Skin of body (tissue), 2 donors: ENCODE measurements around a stretch of chrX.

- RAMPAGE, long total RNA = no peak
Measured at GRCh38 chrX:262515-263040, 18.6 kb upstream of the PLCXD1 start.

- RAMPAGE, long total RNA = no peak
Measured at GRCh38 chrX:357618-358014, 29.1 kb downstream of the PPP2R3B start.

- RAMPAGE, long total RNA = no peak
Measured at GRCh38 chrX:371243-371787, 15.4 kb downstream of the PPP2R3B start.

- RAMPAGE, long total RNA = no peak
Measured at GRCh38 chrX:1274762-1275236, 6.2 kb downstream of the CSF2RA start.

- RAMPAGE, long total RNA = no peak
Measured at GRCh38 chrX:1354809-1355870, 18.6 kb downstream of the IL3RA start.

GRCh38 chrX:1395613-1396789 lies 4.1 kb upstream of the SLC25A6 start:
- RAMPAGE, long total RNA = no peak

DNA sequence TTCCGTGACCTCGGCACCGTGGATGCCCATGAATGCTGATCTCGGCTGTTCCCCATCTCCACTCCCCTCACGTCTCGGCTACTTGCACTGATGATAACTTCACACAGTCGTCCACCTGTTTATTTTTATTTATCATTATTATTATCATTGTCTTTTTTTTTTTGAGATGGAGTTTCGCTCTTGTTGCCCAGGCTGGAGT lies 23.3 kb upstream of the SLC25A6 start:
- RAMPAGE, long total RNA = no peak

DNA sequence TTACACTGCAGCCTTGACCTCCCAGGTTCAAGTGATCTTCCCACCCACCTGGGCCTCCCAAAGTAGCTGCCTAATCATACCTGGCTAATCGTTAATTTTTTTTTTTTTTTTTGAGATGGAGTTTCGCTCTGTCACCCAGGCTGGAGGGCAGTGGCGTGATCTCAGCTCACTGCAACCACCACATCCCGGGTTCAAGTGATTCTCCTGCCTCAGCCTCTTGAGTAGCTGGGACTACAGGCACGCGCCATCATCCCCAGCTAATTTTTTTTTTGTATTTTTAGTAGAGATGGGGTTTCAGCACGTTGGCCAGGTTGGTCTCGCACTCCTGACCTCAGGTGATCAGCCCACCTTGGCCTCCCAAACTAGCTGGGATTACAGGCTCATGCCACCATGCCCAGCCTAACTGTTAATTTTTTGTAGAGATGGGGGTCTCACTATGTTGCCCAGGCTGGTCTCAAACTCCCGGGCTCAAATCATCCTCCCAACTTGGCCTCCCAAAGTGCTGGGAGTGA lies 29.0 kb upstream of the SLC25A6 start:
- RAMPAGE, long total RNA = no peak

DNA sequence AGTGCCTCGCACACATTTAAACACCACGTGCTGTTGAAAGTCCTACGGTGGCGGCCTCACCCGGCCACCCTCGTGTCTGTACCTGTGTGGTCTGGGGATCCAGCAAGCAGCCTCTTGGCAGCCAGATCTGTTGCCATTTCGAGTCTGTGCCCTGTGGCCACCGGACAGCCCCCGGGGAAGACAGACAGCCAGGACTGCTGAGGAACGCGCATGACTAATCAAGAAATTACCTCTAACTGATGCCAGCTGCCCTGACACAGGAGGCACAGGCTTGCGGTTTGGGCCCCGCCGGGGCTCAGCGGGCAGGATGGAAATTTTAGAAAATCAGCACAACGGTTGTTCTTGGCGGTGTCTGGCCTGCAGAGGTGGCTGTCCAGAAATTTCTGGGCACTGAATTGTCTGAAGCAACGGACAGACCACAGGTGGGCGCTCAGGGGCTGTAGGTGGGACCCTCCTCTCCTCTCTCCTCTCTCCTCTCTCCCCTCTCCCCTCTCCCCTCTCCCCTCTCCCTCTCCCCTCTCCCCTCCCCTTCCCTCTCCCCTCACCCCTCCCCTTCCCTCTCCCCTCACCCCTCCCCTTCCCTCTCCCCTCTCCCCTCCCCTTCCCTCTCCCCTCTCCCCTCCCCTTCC lies 15.7 kb upstream of the ASMTL start:
- RAMPAGE, long total RNA = no peak

DNA sequence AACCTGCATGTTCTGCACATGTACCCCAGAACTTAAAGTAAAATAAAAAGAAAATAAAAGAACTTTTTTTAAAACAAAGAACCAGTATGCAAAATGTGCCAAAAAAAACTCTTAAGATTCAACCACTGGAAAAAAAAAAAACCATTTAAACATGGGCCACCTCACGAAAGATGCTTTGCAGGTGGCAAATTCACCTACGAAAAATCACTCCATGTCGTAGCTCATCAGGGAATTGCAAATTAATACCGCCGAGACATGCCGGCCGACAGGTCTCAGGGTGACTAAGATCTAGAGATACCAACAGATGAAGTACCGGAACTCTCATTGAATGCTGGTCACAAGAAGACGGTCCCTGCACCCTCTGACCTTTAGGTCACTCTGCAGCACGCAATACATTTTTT lies 28.1 kb upstream of the ASMTL start:
- RAMPAGE, long total RNA = no peak

GRCh38 chrX:1507310-1508113 lies 29.5 kb downstream of the P2RY8 start:
- RAMPAGE, long total RNA = no peak

- RAMPAGE, long total RNA = no peak
Measured at GRCh38 chrX:1601320-1602640, 10.4 kb downstream of the AKAP17A start.

GRCh38 chrX:2489340-2489725 lies 11.4 kb downstream of the DHRSX start:
- RAMPAGE, long total RNA = no peak

GRCh38 chrX:2499868-2500759 lies 662 bp downstream of the DHRSX start:
- RAMPAGE, long total RNA = no peak

- RAMPAGE, long total RNA = no peak
Measured at GRCh38 chrX:2707276-2708130, 16.4 kb downstream of the CD99 start.

DNA sequence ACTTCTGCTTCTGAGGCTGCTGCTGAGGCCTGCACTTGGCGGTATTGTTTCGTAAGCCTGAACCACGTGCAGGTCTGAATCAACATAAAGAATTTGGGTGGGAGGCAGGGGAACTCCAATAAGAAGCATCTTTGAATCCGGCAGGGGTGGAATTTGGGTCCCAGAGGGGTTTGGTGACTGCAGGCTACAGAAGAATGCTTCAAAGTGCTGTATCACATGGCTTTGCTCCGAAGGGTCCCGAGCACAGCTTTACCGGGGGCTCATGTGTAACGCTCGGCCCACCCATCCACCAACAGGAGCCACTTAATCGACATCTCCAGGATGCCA lies 15.2 kb downstream of the XG start:
- RAMPAGE, long total RNA = no peak

- RAMPAGE, long total RNA = no peak
Measured at GRCh38 chrX:2894530-2895360, 34.4 kb downstream of the ARSD start.

- RAMPAGE, long total RNA = no peak
Measured at GRCh38 chrX:3309307-3310132, 36.9 kb downstream of the MXRA5 start.

- RAMPAGE, long total RNA = no peak
Measured at GRCh38 chrX:7041797-7042185, 105.7 kb upstream of the STS start.

- RAMPAGE, long total RNA = no peak
Measured at GRCh38 chrX:7083976-7084605, 63.4 kb upstream of the STS start.